Cardiac ventricle fibroblast (primary cell): Measurements from ENCODE around the genes PACS2 and TEDC1.

DNA sequence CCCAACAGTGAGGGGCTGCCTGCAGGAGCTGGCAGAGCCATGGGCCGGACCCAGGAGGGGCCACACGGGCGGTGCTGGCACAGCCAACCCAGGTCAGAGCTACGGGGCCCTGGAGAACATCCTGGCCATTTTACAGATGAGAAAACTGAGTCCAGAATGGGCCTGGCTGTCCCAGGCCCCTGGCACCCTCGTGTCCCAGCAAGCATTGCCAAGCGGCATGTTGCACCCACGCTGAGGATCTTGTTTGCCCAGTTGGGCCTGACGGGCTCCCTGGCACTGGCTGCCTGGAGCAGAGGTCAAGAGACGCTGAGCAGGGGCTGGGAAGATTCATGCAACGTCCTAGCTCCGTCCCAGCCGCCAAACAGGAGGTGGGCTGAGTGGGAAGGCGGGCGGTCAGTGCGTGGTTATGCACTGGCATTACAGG lies 4.7 kb downstream of the INF2 start:
- RAMPAGE, long total RNA = no peak

GRCh38 chr14:104700072-104701239 lies 11.0 kb downstream of the INF2 start:
- RAMPAGE, long total RNA = no peak

GRCh38 chr14:104734295-104734581 lies 10.2 kb downstream of the ADSS1 start:
- RAMPAGE, long total RNA = no peak

GRCh38 chr14:104751999-104752410 lies 942 bp upstream of the SIVA1 start:
- RAMPAGE, long total RNA = no peak

- RAMPAGE, long total RNA = no peak
Observed at GRCh38 chr14:104769263-104770466, 16.7 kb downstream of the SIVA1 start.

- RAMPAGE, long total RNA = no peak
Observed at GRCh38 chr14:104861021-104862054, 3.7 kb upstream of the CEP170B start.

DNA sequence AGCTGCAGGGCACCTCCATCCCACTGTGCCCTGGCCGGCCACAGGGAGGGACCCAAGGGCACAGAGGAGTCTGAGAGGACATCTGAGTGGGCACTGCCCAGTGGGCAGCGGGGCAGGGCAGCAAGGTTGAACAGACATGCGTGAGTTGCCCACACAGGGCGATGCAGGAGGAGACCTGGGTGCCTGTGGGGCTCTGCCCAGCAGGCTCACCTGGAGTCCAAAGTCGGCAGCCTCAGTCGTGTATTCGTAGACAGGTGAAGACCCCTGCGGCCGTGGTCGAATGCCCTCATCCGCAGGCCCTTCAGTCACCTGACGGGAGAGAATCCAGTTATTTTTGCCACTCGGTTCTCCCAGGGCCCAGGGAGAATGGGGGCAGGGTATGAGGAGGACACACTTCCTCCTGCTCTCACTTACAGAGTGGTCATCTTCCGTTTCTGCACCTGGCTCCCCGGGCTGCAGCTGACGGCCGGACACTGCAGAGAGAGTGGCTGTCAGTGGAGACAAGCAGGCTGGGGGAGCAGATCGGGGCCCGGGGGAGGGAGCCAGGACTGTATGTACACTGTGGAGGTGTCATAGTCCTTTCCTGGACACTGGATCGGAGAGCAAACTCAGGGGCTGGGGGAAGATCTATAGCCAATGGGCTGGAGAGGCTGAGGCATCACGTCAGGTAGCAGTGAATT lies 20.8 kb downstream of the AHNAK2 start:
- RAMPAGE, long total RNA = no peak

GRCh38 chr14:104970202-104970879 lies 7.8 kb downstream of the AHNAK2 start:
- RAMPAGE, long total RNA = no peak

DNA sequence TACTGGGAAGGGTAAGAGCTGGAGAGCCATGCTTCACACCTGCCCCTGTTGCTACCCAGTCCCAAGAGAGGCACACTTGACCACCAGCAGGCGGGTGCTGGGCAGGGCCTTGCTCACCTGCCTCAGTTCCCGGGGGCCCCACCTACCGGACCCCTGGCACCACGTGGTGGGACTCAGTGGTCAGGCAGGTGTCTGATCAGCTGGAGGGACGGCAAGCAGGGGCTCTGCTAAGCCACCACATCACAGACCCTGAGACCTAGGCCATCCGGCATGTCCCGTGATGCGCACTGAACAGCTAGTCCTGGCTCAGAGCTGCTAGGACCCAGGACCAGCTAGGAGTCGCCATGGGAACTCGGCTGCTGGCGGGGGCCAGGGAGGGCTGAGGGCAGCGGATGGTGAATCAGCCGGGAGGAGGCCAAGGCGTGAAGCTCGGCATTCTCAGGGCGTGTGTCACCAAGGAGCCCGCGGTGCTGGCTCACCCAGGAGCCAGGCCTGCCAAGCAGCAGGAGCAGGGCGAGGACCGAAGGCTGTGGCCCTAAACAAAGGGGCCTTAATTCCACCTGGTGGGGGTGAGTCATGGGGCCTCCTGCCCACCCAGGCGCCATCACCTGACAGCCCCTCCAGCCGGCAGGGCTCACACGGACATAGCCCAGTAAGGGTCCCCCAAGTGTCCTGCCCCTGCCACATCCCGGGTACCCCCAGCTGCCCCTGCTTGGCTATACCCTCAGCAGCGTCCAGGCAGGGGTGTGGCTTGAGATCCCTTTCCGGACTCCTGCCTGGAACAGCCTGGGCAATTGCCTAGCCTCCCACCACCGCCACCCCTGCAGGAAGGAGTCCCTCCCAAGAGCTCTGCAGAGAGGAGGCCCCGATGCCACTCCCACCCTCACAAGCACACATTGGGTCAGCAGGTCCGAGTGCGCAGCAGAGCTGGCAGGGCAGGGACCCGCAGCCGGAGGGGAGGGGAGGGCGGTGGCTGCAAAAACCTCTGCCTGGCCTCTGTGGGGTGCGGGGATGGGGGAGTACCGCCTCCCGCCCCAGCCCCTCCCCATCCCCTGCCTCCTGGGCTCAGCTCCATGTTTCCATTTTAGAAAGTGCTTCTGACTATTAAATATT lies 4.9 kb downstream of the AHNAK2 start:
- RAMPAGE, long total RNA = no peak

- RAMPAGE, long total RNA = no peak
Observed at GRCh38 chr14:105195982-105197076, 15.2 kb upstream of the NUDT14 start.

DNA sequence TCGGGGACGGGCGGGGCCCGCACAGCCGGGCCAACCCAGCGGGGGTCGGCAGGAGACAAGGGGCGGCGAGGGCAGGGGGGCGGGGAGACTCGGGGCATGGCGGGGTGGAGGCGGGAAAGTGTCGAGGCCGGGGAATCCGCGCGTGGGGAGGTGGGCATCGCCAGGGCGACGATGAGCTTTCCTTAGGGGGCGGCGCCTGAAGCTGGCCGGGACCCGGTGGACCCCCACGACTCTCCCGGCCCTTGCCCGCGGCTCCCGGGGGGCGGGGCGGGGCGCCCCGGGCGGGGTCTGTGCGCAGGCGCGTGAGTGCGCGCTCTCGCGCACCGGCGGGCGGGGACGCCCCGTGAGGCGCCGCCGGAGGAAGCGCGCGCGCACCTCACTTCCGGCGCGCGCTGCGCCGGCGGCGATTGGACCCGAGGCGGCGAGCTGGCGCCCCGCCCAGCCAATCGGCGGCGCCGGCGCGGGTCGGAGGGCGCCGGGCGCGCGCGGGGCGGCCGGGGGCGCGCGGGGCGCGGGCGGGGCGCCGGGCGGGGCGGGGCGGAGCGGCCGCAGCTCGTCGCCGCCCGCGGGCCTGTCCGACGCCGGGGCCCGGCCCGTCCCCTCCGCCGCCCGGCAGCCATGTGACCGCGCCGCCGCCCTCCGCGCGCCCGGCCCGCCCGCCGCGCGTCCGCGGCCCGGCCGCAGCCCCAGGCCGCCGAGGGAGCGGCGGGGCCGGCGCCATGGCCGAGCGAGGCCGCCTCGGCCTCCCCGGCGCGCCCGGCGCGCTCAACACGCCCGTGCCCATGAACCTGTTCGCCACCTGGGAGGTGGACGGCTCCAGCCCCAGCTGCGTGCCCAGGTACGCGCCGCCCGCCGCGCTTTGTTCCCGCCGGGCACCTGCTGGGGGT lies at the start of gene PACS2:
Gene PACS2, plus strand, starts transcription at position 549 of the 887 bp plus-strand sequence.
- RAMPAGE, long total RNA = no peak

DNA sequence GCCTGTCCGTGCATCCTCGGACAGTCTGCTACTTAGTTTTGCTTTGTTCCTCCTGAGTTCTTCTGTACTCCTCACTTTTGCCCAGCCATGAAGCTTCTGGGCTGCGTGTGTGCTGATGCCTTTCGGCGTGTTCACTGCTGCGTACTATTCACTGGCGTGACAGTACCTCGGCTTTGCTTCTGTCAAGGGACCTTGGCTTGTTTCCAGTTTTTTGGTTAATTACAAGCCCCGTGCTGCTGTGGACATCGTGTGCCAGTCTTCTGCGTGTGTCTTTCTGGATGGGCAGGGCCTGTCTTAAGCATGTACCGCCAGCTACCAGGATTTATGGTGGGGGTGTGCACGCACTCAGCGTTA lies 2.5 kb downstream of the PACS2 start:
- RAMPAGE, long total RNA = no peak

DNA sequence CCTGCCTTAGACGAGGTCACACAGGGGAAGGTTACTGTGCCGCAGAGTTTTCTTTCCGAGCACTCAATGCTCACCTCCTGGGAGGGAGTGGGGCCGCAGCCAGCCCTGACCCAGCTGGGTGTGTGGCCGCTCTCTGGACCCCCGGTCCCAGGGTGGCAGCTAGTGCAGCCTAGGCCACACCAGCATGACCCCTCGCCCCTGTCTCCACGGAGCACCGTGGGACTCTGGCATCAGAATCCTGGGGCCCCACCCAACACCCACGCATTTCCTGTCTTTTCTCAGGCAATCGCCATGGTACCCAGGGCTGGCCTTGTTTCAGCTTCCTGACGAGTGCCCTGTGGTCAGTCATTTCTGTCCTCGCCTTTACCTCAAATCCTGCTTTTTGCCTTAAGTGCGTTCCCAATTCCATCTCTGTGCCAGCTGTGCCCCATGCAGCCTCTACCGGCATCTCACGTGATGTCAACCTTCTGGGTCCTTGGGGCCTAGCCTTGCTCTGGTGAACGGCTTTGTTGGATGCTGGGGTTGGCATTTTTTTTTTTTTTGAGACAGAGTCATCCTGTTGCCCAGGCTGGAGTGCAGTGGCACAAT lies 16.0 kb downstream of the PACS2 start:
- RAMPAGE, long total RNA = no peak

DNA sequence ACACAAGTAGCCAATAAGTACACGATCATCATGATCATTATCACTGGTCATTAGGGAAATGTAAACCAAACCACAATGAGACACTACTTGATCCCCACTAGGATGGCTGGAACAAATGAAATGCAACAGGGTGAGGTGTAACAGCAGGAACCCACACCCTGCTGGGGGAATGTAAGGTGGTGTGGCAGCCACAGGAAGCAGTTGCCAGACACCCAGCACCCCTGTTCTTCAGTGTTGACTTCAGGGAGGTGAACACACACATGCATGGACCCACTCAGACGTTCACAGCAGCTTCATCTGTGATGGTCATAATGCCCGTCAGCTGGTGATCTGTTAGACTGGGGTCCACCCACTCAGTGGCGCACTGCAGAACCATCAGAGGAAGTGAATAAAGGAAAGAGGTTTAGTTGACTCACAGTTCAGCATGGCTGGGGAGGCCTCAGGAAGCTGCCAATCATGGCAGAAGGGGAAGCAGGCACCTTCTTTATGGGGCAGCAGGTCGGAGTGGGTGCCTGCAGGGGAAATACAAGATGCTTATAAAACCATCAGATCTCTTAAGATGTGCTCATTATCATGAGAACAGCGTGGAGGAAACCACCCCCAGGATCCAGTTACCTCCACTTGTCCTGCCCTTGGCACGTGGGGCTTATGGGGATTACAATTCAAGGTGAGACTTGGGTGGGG lies 22.7 kb upstream of the TEX22 start:
- RAMPAGE, long total RNA = no peak

DNA sequence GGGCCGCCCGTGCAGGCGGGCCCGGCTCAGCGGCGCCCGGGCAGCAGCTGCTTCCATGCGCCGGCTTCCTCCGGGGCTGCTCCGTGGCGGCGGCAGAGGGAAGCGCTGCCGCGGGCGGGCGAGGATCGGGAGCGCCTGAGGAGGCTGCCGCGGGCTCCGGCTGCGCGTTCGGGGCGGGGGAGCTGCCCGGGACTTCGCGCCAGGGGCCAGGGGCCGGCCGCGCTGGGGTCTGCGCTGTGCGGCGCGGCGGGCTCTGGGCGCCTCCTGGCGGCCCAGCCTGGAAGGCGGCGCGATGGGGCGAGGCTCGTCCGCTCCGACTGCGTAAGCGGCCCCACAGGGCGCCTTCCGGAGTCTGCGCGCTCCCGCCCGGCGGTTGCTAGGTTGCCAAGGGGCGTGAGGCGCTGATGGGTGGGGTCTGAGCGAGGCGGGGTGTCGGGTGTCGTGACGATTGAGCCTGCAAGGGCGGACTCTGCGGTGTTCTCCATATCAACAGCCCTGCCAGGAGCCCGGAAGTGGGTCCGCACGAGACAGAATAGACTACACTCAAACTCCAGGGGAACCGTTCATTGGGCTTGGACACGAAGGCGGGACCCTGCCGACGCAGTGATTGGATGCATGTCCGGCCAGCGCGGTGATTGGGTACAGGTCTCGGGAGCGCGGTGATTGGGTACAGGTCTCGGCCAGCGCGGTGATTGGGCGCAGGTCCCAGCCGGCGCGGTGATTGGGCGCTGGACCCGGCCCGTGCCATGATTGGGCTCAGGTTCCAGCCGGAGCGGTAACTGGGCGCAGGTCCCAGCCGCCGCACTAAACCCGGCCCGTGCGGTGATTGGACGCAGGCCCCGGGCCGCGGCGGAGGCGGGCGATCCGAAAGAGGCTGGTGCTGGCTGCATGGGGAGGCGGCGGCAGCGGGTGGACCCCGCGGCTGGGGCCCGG lies at the start of gene TEDC1:
Gene TEDC1, plus strand, starts transcription at position 759 of the 933 bp plus-strand sequence.
- RAMPAGE, long total RNA = no peak

DNA sequence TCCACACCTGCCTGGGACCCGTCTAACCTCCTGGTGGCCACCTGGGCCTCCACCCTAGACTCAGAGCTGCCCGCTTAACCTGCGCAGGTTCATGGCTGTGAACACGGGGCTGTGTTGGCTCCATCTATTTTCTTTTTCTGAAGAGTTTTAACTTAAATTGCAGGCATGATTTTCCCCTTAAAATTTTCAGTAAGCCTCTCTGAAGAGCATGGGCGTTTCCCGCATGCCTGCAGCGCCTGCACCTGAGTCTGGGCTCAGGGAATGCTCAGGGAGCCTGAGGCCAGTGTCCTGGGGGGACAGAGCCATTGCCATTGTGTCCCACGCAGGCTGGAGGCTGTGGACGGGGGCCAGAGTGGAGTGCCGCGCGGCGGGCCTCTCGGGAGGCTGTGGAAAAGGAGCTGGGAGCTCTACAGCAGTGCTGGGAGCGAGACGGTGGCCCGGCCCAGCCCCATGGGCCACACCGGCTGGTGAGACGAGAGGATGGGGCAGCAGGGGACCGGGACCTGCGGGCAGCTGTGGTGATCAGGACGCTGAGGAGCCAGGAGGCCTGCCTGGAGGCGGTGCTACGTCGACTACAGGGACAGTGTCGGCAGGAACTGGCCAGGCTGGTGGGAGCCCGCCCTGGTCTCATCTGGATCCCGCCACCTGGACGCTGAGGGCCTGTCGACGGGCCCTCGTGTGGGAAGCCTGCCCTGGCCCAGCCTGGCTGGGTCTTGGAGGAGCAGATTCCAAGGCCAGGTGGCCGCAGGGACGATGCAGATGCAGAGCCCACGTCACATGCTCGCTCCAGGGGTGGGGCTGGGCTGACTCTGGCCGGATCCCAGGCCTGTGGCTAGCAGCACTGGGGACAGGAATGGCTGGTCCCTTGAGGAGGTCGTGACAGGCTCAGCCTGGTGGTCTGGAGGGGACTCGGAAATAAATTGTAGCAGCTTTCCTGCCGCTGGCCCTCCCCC lies 7.5 kb downstream of the TEDC1 start:
- RAMPAGE, long total RNA = no peak

DNA sequence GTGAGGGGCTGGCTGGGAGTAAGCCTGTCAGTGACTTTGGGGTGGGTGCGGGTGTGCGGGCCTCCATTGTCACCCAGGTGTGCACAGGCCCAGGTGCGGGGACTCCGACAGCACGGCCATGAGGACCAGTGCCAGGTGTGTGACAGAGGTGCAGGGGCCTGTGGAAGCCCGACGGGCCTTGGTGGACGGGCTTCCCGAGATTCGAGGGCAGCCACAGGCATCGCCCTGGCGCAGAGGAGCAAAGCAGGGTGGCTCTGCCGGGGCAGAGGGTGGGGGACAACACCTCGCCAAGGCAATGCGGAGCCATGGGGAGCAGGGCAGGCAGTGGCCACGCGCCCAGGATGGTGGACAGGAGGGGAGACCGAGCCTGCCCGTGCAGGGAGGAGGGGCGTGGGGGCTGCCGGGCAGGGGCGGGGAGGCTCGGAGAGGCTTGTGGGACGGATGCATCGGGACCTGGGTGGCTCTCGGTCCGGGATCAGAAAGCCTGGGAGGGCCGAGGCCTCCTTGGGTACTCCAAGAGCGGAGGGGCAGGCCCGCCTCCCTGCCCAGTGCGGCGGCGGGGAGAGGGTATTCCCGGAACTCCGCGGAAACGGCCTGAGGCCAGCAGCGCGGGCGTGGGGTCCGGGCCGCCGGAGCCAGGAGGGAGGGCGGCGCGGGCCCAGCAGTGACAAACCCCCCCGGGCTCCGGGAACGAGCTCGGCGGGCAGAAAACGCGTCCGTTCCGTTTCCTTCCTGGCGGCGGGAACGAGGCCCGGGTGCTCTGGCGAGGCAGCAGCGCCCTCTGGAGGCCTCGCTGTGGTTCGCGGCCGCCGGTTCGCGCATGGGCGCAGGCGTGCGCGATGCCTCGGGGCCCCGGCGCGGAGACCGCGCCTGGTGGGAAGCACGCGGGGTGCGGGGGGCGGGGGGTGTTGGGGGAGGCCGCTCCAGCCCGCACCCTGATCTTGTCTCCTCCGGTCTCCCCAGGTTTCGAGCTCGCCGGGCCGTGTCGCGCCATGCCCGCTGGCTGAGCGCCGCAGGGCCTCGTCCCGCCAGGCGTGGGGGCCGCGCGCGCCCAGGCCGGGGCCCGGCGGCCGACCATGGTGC lies 1.7 kb downstream of the TMEM121 start:
- RAMPAGE, long total RNA = no peak

DNA sequence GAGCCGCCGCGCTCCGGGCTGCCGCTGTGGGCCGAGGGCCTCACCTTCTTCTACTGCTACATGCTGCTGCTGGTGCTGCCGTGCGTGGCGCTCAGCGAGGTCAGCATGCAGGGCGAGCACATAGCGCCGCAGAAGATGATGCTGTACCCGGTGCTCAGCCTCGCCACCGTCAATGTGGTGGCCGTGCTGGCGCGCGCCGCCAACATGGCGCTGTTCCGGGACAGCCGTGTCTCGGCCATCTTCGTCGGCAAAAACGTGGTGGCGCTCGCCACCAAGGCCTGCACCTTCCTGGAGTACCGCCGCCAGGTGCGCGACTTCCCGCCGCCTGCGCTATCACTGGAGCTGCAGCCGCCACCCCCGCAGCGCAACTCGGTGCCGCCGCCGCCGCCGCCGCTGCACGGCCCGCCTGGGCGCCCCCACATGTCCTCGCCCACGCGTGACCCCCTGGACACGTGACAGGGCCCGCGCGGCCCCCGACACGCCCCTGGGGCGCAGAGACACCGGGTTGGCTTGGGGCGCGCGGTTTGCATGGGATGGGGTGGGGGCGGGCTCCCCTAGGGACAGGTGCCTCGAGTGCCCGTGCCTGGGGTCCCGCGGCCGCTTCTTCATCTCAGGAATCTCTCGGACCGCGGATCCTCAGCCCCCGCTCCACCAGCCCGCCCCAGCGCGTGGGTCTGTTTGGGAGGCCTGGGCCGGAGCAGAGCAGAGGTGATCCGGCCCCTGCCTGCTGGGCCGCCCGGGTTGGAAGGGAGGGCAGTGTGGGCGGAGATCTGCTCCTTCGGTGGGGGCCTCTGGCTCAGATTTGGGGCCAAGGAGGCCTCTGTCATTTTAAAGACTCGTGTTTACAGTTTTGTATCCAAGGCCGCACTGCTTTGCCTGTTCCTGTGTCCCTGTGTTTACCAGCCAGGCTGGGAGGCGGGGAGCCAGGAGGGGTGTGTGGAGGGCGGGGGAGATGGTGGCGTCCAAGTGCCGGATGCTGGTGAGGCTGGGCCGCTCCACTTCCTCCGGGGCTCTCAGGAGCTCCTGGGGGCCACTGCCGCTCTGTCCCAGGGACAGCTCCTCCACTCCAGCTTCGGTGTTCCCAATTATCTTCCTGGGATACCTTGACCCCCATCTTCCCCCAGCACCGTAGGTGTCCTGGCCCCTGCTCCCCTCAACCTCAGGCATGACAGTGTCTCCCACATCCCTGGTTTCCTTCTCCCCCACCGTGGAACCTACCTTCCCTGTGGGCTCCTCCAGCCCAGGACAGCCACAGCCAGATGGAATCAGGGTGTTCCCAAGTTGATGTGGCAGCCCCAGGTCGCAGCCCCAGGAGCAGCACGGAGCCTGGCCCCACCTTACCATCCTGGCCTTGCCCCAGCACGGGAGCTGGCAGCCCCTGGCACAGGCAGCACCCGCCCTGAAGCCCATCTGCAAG lies 3.5 kb downstream of the TMEM121 start:
- RAMPAGE, long total RNA = no peak

DNA sequence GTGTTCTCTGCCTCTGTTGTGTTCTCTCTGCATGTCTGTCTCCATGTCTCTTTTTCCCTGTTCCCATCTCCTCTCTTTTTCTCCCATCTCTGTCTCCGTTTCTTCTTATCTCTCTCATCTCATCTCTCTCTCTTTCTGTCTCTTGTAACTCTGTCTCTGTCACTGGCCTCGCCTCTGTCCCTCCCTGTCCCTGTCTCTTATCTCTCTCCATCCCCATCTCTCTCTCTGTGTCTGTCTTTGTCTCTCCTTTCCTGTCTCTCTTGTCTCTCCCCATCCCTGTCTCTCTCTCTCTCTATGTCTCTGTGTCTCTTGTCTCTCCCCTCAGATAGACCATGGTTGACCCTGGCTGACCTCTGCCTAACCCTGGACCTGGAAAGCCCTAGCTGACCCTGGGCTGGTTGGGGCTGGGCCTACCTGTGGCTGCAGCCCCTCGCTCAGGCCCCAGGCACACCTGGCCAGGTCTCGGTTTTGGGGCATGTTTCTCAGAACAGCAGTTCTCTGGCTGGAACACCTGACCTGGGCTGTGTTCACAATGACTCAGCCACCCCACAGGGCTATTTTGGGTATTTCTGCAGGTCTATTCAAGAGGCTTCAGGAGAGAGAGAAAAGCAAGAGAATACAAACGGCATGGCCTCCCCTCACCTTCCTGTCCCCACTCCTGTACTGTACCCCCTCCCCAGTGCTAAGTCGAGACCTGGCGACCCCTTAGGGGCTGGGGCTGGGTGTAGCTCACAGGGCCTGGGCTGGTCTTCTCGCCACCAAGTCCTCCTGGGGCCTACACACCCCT lies 174.4 kb downstream of the TMEM121 start:
- RAMPAGE, long total RNA = no peak

- RAMPAGE, long total RNA = no peak
Observed at GRCh38 chr14:105707721-105708775, 181.7 kb downstream of the TMEM121 start.